ENCODE data around the genes PIGZ, BDH1 and IQCG.

- PRO-cap = no peak
- RAMPAGE, long total RNA, 3 experiments = no peak in any of the 3 experiments
These were observed 18.3 kb downstream of the SENP5 start for GRCh38 chr3:196885699-196886776.

GRCh38 chr3:196968485-196969223 lies at the start of gene PIGZ:
Gene PIGZ (minus strand): TSS chr3:196968833.
- PRO-cap = bidirectional peak, plus-strand start at chr3:196968924, minus-strand start at chr3:196968833
- RAMPAGE, long total RNA, 3 experiments = no peak in any of the 3 experiments

DNA sequence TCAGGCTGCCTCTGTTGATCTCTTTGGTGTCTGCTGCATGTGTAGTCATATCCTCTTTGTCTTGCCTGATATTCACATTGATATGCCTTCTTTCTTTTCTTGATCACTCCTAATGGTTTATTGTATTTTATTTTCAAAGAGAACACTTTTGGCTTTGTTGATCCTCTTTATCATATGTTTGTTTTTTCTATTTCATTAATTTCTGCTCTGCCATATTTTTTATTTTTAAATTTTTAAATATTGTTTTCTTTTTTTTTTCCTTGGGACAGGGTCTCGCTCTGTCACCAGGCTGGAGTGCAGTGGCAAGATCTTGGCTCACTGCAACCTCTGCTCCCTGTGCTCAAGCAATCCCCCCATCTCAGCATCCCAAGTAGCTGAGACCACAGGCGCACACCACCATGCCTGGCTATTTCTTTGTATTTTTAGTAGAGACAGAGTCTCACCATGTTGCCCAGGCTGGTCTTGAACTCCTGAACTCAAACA lies 28.2 kb upstream of the MELTF start:
- PRO-cap = no peak
- RAMPAGE, long total RNA, 3 experiments = no peak in any of the 3 experiments

GRCh38 chr3:197085355-197086017 lies 55.9 kb upstream of the MELTF start:
- PRO-cap = no peak
- RAMPAGE, long total RNA, 3 experiments = no peak in any of the 3 experiments

- PRO-cap = no peak
- RAMPAGE, long total RNA, 3 experiments = no peak in any of the 3 experiments
These were observed 61.2 kb upstream of the MELTF start for GRCh38 chr3:197090631-197091400.

DNA sequence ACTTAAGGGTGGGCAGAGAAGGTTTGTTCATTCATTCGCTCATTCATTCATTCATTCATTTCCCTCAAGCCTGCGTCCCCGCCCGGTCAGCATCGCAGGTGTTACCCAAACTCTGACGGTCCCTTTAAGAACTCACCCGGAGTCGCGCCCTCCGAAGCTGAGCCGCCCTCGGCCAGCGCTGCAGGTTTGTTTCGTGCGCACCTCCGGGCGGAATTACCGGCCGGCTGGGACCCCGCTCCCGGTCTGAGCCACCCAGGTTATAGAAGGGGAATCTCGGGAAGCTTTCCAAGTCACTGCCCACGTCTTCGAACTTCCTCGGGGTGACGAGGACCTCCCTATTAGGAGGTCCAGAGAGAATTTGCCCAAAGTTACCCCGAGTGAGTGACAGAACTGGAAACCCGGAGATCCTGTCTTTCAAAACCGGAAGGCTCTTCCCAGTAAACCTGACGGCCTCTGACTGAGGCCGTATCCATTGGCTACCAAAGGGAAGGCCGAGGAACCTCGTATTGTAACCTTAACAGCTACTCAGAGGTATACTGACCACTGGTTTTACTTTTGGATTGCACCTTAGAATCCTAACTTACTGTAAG lies 592 bp upstream of the DLG1 start:
- PRO-cap = unidirectional peak, plus-strand start at position 154 of the sequence
- RAMPAGE, long total RNA, 3 experiments = no peak in any of the 3 experiments

DNA sequence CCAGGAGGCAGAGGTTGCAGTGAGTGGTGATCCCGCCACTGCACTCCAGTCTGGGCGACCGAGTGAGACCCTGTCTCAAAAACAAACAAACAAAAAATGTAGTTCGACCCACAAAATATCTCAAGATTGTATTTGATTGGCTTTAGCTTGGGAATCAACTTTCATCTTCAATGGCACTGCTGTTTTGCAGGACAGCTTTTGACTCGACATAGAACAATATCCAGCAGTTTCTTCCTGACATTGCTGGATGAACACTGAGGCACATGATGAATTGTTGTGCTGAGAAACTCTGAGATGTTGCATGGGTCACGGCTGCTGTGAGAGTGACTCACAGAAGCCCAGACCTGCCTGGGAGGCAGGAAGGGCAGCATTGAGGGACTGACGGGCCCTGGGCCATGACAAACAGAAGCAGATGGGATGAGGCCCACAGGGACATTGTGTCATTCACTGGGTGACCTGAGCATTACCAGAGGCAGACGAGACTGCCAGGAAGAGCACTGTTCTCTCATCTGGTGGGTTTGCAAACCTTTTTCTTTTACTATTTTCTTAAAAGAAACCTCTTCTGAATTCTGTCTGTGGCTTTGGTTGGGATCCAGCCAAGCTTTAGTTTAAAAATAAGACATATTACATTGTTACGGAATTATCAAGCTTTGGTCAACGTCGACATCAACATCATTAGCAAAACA lies 68.0 kb downstream of the BDH1 start:
- PRO-cap = no peak
- RAMPAGE, long total RNA, 3 experiments = no peak in any of the 3 experiments

DNA sequence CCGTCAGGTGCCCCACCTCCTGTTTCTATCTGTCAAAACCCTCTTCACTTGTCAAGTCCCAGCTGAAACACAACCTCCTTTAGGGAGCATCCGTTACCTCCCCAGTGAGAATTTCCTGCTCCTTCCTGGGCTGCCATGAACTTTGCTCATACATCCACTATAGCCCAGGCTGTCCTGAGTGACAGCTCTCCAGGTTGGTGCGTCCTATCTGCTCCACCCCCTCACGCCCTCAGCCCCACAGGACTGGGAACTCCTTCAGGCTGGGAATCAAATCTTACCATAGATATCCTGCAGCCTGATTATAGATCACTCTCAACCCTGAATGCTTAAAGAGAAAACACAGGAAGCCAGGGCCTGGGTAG lies 52.8 kb downstream of the BDH1 start:
- PRO-cap = no peak
- RAMPAGE, long total RNA, 3 experiments = no peak in any of the 3 experiments

GRCh38 chr3:197555784-197556460 lies at the start of gene BDH1:
Gene BDH1 (minus strand): TSS chr3:197555968.
- PRO-cap = unidirectional peak, minus-strand start at chr3:197555966; unidirectional peak, minus-strand start at chr3:197555984
- RAMPAGE, long total RNA, 3 experiments = start-site peak on the minus strand in 3 of 3 experiments, at chr3:197555949-197555999 at its widest, 26 to 255 reads per replicate

DNA sequence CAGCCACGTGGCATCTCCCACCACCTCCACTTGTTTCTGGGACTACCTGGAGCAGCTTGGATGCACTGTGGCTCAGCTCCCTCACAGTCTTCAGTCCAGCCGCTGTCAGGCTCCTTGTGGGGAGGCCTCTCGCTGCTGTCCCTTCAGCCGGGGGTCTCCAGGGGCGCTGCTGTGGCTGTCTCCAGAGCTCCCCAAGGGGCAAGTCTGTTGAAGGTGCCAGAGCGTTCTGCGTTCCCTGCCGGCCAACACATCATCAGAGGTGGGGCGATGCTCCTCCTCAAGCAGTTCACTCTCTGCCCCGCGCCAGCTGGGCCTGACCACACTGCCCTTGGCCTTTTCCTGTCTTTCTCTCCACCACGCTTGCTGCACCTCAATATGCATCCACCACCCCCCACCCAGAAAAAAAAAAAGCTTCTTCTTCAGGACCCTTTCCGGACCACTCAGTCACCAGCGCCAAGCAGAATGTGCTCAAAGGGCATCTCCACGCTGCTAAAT lies 47.8 kb upstream of the BDH1 start:
- PRO-cap = no peak
- RAMPAGE, long total RNA, 3 experiments = no peak in any of the 3 experiments

GRCh38 chr3:197790284-197790734 lies 745 bp upstream of the LRCH3 start:
- PRO-cap = no peak
- RAMPAGE, long total RNA, 3 experiments = no peak in any of the 3 experiments

- PRO-cap = no peak
- RAMPAGE, long total RNA, 3 experiments = no peak in any of the 3 experiments
These were observed 918 bp downstream of the LRCH3 start for GRCh38 chr3:197792039-197792305.

DNA sequence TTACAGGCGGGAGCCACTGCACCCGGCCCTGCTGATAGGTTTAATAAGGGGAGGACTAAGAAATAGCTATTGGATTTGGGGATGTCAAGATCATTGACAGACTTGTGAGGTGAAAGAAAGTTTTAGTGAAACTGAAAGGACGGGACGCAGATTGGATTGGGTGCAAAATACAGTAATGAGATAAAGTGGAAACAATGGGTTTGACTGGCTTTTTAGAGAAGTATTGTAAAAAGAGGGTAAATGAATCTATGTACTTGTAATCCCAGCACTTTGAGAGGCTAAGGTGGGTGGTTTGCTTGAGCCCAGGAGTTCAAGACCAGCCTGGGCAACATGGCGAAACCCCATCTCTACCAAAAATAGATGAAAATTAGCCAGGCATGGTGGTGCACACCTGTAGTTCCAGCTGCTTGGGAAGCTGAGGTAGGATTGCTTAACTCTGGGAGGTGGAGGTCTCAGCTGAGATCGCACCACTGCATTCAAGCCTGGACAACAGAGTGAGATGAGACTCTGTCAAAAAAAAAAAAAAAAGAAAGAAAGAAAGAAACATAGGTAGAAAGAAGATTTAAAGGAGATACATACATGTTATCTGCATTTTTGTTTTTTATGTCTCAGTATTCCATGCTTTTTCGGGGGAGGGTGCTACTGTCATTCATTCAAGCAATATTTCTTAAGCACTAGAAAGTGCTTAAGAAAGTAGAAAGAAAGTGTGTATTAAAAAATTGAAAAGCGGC lies 54.0 kb downstream of the LRCH3 start:
- PRO-cap = no peak
- RAMPAGE, long total RNA, 3 experiments = no peak in any of the 3 experiments

DNA sequence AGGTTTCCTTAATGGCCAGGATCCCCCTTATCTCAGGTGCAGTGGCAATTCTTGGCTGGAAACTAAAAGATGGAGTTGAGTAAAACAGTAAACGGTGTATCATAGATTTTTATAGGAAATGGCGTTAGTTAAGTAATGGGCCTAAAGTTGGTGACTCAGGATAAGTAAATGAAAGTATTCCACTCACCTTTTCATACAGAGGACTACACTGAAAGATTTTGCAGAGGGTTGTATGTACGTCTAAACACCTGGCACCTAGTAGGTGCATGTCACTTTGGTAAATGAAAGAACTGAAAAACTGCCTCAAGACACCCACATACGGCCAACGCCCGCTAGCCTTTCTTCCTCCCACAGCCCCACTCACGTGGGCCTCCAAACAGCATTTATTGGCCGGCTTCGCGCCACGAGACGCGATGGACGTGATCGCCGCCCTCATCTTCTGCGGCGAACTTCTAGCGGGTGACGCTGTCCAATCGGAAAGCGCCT lies at the start of gene IQCG:
Gene IQCG, minus strand, starts transcription at position 334 of the 486 bp plus-strand sequence.
- PRO-cap = bidirectional peak, plus-strand start outside the sequence, minus-strand start at position 358 of the sequence
- RAMPAGE, long total RNA, 3 experiments = start-site peak on the minus strand in 3 of 3 experiments, centred at positions 337 to 354 of the sequence, 10 to 26 reads per replicate